Transverse colon (tissue), 4 donors: Measurements from ENCODE around the genes ZNF107 and RABGEF1.

- PRO-cap = no peak
- RAMPAGE, long total RNA, 4 experiments = no peak in any of the 4 experiments
These were observed 171.5 kb upstream of the NUPR2 start for GRCh38 chr7:56287635-56288251.

DNA sequence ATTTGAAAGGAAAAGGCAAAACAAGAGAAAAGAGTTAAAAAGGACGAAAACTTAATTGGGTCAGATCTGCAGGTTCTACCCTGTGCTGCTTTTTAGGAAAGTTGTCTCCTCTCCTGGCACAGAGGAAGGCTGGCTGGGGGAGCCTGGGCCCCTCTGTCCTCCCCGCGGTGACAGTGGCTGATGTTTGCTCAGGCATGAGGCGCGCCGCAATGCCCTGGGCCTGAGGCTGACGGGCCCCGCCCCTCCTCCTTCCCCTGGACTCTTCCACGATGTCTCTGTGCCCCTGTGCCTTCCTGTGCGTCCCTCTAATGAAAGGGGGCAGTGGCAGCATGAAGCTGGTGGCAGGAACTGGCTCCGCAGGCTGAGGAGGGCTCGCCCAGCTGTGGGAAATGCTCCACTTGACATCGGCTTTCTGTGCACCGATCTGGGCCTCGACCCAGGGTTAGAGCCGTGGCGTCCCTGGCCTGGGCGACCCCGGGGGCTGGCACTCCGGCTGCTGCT lies 68.0 kb downstream of the ZNF680 start:
- PRO-cap = no peak
- RAMPAGE, long total RNA, 4 experiments = no peak in any of the 4 experiments

DNA sequence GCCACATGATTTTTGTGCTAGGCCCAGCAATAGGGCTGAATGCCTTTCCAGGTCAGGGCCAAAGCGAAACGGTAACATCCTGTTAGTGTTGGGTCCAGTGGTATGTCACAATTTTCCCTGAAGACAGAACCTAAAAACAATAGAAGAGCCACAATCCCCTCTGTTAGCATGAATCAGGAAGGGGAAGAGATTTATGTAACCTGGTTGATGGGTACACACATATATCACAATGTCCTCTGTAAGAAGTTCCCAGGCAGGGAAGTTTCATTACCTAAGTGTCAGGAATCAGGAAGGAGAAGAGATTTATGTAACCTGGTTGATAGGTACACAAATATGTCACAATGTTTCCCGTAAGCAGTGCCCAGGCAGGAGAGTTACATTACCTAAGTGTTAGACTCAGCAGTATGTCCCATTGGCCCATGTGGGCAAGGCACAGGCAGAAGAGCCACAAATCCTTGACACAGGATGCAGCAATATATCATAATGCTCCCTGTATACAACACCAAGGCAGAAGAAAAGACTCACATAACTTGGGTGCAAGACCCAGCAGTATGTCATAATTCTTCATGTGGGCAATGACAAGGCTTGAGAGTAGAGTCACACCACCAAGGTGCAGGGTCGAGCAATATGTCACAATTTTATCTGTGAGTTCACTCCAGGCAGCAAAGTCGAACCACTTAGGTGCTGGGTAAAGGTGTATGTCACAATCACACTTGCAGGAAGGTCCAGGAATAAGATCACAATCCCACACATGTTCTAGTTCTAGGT lies 27.9 kb upstream of the ZNF107 start:
- PRO-cap = no peak
- RAMPAGE, long total RNA, 4 experiments = no peak in any of the 4 experiments

- PRO-cap = bidirectional peak, plus-strand start at chr7:64666176, minus-strand start at chr7:64665999
- RAMPAGE, long total RNA, 4 experiments = start-site peak on the plus strand in 4 of 4 experiments, at chr7:64666109-64666184 at its widest, 9 to 77 reads per replicate
These were observed at the start of gene ZNF107 for GRCh38 chr7:64665665-64666892. ZNF107 (plus strand) TSS chr7:64666133.

GRCh38 chr7:64882811-64883065 lies 20.3 kb upstream of the ZNF273 start:
- PRO-cap = no peak
- RAMPAGE, long total RNA, 4 experiments = no peak in any of the 4 experiments

DNA sequence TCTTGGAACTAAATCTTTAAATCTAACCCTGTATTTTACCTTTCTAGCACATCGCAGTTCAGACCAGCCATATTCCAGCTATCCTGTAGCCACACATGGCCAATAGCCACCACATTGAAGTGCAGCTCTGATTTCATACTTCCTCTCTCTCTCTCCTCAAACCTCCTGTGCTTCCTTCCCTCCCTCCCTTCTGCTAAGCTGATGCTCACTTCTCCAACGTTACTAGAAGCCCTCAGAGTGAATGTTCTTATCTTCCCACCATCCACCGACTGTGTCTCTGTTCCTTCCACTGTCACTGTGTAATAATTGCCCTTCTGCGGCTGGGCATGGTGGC lies 574 bp upstream of the ERV3-1 start:
- PRO-cap = no peak
- RAMPAGE, long total RNA, 4 experiments = no peak in any of the 4 experiments

DNA sequence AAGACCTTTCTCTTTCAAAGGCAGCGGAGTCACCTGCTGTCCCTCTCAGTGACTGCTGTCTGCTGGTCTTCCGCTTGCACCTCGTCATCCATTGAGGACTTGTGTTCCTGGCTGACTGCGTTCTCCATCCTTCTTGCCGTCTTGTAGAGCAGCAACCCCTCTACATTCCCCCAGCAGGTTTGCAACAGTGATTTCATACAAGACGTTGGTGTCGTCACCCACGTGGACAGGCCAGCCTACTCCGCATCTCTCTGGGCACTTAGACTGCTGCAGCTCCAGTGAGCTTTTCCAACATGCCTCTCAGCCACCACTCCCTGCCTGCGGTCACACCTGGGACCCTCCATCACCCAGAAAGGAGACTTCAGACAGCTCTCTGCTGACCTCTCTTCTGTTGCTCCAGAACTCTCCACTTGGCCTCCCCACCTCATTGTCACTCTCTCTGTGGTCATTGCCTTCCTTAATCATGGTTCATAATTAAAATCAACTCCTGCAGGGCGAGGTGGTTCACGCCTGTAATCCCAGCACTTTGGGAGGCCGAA lies 149.4 kb upstream of the VKORC1L1 start:
- PRO-cap = no peak
- RAMPAGE, long total RNA, 4 experiments = start-site peak on the minus strand in 1 of 4 experiments, centred at position 285 of the sequence, 5 reads per replicate

DNA sequence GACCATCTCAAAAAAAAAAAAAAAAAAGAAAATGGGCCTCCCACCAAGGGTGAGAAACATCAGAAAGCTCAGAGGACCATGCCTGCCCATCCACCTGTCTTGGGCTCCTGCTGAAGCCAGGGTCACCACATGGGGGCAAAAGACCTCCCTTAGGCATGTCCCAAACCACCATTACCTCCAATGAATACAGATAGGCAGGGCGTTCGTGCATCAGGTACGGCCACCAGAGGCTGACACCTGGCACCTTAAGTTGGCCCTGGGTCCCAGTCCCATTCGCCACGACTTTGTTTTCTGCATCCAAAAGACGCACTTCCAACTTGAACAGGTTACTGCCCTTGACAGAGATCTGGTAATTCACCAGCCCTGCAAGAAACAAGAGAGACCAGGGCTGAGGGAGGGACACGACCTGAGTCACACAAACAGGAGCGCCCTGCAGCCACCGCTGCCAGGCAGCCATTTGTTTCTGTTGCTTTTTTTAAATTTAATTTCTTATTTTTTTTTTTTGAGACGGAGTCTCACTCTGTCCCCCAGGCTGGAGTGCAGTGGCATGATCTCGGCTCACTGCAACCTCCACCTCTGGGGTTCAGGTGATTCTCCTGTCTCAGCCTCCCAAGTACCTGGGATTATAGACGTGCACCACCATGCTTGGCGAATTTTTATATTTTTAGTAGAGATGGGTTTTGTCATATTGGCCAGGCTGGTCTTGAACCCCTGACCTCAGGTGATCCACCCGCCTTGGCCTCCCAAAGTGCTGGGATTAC lies 6.0 kb downstream of the GUSB start:
- PRO-cap = no peak
- RAMPAGE, long total RNA, 4 experiments = no peak in any of the 4 experiments

DNA sequence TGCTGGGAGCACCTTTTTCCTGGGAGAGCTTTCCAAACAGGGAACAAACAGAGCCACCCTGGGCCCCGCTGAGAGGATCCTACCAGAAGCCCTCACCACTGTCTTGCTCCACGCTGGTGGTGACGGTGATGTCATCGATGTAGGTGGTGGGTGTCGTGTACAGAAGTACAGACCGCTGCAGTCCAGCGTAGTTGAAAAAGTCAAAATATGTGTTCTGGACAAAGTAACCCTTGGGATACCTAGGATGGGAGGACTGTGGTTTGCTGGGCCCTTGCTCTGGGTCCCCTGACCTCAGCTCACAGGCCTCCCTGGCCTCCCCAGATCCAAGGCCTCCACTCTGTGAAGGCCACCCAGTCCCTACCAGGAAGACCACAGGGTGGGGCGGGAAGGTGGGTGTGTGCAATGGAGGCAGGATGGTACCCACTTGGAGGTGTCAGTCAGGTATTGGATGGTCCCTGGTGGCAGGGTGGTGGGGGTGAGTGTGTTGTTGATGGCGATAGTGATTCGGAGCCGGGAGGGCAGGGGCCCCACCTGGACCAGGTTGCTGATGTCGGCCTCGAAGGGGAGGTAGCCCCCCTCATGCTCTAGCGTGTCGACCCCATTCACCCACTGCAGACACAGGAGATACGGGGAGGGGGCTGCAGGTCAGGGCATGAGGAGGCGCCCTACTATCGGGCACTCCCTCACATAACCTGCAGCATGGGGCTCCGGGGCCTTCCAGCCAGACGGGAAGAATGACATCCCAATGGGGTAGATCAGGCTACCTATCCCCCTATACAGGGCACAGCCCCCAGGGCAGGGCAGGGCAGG lies 2.5 kb downstream of the GUSB start:
- PRO-cap = no peak
- RAMPAGE, long total RNA, 4 experiments = no peak in any of the 4 experiments

GRCh38 chr7:66099028-66099394 lies 15.6 kb upstream of the CRCP start:
- PRO-cap = unidirectional peak, plus-strand start at chr7:66099211
- RAMPAGE, long total RNA, 4 experiments = no peak in any of the 4 experiments

GRCh38 chr7:66151835-66152440 lies 37.3 kb downstream of the CRCP start:
- PRO-cap = unidirectional peak, plus-strand start at chr7:66152099; unidirectional peak, plus-strand start at chr7:66152209; unidirectional peak, minus-strand start at chr7:66152281
- RAMPAGE, long total RNA, 4 experiments = start-site peak on the plus strand in 1 of 4 experiments, at chr7:66152178-66152237 at its widest, 16 reads per replicate

DNA sequence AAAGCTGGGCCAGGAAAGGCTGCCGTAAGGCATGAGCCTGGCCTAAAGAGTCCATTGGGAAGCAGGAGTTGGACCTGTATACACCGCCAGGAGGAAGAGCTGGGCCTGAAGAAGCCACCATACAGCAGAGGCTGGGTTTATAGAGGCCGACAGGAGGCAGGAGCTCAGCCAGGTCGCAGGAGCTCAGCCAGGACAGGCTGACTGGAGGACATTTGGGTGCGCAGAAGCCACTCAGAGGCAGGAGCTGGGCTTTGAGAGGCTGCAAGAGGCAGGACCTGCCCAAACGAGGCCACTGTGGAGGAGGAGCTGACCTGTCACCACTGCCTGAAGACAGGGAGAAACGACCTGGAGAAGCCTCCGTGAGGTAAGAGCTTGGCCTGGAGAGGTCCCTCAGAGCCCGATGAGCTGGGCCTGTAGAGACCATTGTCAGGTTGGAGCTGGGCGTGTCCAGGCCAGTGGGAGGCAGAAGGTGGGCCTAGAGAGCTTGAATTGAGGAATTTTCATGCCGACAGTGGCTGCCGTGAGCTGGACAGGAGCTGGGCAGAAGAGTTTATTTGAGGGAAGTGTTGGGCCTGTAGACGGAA lies 173.9 kb downstream of the TPST1 start:
- PRO-cap = no peak
- RAMPAGE, long total RNA, 4 experiments = no peak in any of the 4 experiments

DNA sequence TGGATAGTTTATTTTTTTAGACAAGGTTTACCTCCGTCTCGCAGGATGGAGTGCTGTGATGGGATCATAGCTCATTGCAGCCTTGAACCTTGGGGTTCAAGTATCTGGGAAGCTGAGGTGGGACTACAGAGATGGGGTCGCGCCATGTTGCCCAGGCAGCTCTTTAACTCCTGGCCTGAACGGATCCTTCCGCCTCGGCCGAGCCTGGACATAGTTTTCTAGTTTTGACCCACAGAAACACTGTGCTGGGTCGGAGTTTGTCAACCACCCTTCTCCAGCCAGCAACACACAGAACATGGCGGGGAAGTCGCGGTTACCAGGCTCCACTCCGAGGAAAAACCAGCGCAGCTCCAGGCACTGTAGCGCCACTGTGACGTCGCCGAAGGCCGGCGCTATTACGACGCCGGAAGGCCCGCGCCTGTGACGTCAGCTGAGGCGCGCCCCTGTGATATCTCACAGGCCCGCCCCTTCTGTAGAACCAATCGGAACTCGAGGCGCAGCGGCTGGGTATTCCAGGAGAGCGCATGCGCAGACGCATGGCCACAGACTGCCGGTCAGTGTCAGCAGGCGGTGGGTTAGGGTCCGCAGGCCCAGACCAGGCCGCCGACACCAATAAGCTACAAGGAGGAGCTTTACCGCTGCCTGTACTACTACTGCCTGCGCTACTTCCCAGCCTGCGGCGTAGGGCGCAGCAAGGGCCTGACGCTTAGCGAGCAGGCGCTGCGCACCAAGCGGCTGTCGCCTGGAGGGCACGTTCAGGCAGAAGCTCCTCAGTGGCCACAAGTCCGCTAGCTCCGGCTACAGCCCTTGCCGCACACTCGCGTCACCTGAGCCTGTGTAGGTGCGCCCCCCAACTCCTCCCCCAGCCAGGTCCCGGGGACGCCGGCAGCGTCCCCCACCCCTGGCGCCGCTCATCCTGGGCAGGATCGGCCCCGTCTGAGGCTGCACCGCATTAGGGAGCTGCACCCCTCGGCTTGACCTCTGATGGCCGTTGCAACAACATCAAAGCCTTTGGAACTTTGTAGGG lies 135.2 kb upstream of the KCTD7 start:
- PRO-cap = bidirectional peak, plus-strand start at position 546 of the sequence, minus-strand start at position 330 of the sequence; bidirectional peak, plus-strand start at position 762 of the sequence, minus-strand start at position 772 of the sequence
- RAMPAGE, long total RNA, 4 experiments = start-site peak on the plus strand in 3 of 4 experiments, centred at positions 521 to 545 of the sequence, 9 to 86 reads per replicate; start-site peak on the minus strand in 4 of 4 experiments, centred at positions 341 to 364 of the sequence, 22 to 130 reads per replicate

- PRO-cap = no peak
- RAMPAGE, long total RNA, 4 experiments = no peak in any of the 4 experiments
These were observed 71.5 kb upstream of the KCTD7 start for GRCh38 chr7:66556981-66557706.

GRCh38 chr7:66619082-66619500 lies 9.6 kb upstream of the KCTD7 start:
- PRO-cap = no peak
- RAMPAGE, long total RNA, 4 experiments = no peak in any of the 4 experiments

DNA sequence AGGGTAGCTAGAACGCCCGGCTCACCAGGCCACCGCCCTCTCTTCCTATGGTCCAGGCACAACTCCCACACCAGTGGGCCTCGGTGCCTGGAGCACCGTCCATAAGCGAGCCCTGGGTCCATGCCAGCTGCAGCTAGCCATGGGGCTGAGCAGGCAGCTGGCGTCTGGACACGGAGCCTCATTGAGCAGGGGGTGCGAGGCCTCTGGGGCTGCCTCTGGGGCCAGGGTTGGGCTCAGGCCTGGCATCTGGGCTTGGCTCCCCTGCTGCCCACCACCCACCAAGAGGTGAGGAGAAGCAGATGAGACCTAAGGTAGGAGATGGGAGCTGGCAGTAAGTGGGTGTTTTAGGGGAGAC lies 8.4 kb upstream of the RABGEF1 start:
- PRO-cap = no peak
- RAMPAGE, long total RNA, 4 experiments = start-site peak on the plus strand in 1 of 4 experiments, centred at position 143 of the sequence, 6 reads per replicate

DNA sequence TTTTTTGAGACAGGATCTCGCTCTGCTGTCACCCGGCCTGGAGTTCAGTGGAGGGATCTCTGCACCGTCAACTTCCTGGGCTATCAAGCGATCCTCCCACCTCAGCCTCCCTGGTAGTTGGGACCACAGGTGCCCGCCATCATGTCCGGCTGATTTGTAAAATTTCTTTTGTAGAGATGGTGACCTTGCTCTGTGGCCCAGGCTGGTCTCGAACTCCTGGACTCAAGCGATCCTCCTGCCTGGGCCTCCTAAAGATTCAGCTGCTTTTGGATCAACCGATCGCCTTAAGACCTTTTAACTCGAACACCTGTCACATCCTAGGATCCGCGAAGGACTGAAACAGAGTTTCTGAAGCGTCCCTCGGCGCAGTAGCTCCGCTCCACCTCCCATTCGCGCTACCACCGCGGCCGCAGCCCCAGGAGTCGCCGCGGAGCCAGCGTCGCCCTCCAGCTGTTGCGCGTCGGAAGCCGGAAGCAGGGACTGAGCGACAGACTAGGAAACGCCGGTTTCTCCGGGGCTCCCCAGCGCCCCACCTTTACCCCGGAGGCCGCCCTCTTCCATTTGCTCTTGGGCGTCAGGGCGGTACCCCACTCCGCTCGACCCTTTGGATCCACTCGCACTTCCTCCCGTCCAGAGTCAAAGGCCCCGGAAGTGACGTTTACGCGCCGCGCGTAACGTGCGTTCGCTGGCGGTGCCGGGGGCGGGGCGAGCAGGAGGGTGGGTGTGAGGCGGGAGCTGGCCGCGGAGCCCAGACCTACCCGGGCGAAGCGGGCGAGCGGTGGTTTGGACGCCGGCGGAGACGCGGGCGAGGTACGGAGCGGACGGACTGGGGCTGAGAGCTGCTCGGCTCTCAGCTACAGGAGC lies at the start of gene RABGEF1:
TSS of gene RABGEF1 (plus strand) at position 751 of the 864 bp plus-strand sequence.
- PRO-cap = bidirectional peak, plus-strand start at position 751 of the sequence, minus-strand start at position 482 of the sequence
- RAMPAGE, long total RNA, 4 experiments = start-site peak on the plus strand in 3 of 4 experiments, centred at position 732 of the sequence, 122 to 360 reads per replicate; start-site peak on the minus strand in 4 of 4 experiments, centred at positions 597 to 644 of the sequence, 11 to 51 reads per replicate

DNA sequence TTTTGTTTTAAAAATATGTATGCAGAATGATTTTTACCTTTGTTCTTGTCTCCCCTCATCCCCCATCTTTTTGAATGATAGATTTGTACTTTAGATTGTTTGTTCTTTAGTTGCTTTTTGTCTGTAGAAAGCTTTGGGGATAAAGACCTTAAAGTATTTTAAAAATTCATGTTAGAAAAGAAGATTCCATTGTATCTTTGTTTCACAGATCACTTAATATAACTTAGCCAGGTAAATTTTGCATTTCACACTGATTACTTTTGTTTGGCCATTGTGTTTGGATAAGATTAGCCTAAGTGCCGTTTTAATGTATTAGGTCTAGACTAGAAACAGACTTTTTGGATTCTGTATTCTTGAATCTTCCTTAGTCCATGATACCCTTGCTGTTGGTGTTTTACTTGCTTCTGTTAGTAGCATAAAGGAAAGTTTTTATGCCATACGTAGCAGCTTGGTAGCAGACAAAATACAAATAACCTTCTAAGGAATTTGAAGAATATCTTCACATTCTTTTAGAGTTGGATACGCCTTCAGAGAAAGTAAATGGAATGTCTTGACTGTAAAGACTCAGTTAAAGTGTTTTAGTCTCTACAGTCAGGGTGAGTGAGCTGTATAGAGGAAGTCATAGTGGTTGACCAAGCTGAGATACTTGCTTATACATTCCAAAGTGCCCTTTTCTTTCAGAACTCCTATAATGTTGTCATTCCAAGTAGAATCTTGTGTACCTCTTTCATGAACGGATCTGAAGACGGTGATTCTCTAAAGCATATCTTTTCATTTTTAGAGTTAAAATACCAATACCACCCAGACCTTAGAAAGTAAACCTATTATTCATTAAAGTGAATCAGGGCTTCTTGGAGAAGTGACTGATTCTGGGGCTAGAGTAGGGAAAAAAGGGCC lies 37.5 kb downstream of the RABGEF1 start:
- PRO-cap = no peak
- RAMPAGE, long total RNA, 4 experiments = no peak in any of the 4 experiments

DNA sequence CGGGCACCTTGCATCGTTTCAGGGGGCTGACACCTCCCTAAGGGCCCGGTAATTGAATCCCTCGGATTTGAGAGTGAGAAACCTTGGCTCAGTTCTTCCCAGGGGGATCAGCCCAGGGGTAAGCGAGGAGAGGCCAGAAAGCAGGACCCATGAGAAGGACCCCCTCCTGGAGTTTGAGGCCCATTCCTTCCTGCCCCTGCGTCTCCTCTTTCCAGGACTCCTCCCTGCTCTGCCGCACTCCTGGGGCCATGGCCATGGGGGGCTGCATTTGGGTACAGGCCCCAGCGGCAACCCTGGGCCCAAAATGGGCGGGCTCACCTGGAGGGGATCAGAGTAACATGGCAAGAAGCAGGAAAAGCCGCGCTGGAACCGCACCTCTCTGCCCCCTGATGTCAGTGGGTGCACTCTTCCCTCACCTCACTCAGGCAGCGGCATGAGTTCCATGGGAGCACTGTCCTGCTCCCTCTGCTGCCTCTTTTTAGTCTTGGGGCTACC lies 75.3 kb upstream of the TMEM248 start:
- PRO-cap = no peak
- RAMPAGE, long total RNA, 4 experiments = no peak in any of the 4 experiments

- PRO-cap = no peak
- RAMPAGE, long total RNA, 4 experiments = no peak in any of the 4 experiments
These were observed 9.3 kb downstream of the TMEM248 start for GRCh38 chr7:66930250-66930835.